Lower leg skin (tissue), 2 donors: ENCODE results near the genes CCT2, LRRC10 and BEST3.

- PRO-cap = no peak
- RAMPAGE, long total RNA, 2 experiments = start-site peak on the minus strand in 1 of 2 experiments, at chr12:66392419-66392494 at its widest, 6 reads per replicate
Measured at GRCh38 chr12:66392303-66392874, 90.1 kb downstream of the HELB start.

DNA sequence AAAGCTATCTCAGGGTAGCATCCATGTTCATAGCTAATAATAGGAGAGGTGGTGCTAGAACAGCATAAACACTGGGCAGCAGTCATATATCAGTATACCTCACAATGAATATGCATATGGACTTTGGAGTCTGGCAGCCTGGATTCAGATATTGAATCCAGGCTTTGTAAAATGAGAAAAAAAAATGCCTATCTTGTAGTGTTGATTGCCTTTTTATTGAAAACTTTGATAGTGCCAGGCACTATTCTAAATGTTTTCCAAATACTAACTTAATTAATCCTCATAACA lies 142.0 kb downstream of the GRIP1 start:
- PRO-cap = no peak
- RAMPAGE, long total RNA, 2 experiments = no peak in any of the 2 experiments

- PRO-cap = unidirectional peak, plus-strand start at chr12:66874644
- RAMPAGE, long total RNA, 2 experiments = no peak in any of the 2 experiments
Measured at GRCh38 chr12:66874421-66874731, 195.5 kb upstream of the GRIP1 start.

- PRO-cap = no peak
- RAMPAGE, long total RNA, 2 experiments = start-site peak on the minus strand in 1 of 2 experiments, at chr12:66929411-66929991 at its widest, 23 reads per replicate
Measured at GRCh38 chr12:66929526-66930061, 250.7 kb upstream of the GRIP1 start.

- PRO-cap = bidirectional peak, plus-strand start at chr12:67457858, minus-strand start at chr12:67457797; unidirectional peak, minus-strand start at chr12:67458032
- RAMPAGE, long total RNA, 2 experiments = no peak in any of the 2 experiments
Measured at GRCh38 chr12:67457698-67458260, 188.6 kb downstream of the CAND1 start.

- PRO-cap = no peak
- RAMPAGE, long total RNA, 2 experiments = no peak in any of the 2 experiments
Measured at GRCh38 chr12:68042098-68042773, 117.3 kb downstream of the IFNG start.

DNA sequence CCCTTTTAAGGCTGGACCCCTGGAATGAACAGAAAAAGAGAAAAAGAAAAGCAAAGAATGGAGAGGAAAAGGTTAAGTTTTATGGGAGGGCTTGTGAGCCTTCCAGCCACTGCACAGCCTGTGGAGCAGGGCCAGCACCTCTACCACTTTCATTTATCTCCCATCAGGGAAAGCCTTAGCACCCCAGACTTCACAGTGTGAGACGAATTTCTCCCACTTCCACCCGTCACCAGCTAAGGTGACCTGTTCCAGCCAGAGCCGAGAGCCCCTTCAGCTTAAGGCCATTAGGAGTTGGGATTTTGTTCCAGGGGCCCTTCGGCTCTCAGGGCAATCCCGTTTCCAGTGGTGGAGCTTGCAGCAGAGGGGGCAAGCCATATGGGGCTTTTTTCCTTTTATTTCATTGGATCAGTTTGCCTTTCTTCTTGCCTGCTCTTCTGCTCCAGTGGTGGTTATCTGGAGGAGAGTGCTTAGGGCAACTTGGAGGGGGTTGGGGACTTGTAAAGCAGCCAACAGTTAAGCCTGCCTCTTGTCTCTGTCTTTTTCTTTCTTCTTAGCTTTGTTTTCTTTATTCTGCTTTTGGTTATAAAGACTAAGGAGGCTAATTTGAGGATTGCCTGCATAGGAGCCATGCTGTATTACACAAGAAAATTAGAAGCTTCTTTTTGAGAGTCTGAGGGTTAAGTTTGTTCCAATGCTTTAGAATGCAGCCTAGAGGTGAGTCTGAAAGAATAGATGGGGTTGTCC lies 7.8 kb downstream of the IL22 start:
- PRO-cap = no peak
- RAMPAGE, long total RNA, 2 experiments = no peak in any of the 2 experiments

DNA sequence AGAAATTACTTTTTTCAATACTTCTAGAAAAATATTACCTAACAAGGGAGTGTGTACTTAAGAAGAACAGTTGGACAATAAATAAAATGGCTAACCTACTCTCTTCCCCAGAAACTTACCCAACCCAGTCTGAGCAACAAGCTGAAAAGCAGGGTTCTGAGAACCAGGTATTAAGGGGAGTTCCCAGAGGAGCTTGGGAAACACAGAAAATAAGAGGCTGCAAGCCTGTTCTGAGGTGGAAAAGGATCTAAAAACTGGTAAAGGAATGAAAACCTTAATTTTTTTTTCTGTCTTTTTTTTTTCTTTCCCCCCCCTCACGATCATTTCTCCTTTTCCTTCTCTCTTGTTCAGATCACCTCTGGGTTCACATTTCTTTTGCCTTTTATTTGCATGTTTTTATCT lies 78.1 kb upstream of the RAP1B start:
- PRO-cap = no peak
- RAMPAGE, long total RNA, 2 experiments = no peak in any of the 2 experiments

DNA sequence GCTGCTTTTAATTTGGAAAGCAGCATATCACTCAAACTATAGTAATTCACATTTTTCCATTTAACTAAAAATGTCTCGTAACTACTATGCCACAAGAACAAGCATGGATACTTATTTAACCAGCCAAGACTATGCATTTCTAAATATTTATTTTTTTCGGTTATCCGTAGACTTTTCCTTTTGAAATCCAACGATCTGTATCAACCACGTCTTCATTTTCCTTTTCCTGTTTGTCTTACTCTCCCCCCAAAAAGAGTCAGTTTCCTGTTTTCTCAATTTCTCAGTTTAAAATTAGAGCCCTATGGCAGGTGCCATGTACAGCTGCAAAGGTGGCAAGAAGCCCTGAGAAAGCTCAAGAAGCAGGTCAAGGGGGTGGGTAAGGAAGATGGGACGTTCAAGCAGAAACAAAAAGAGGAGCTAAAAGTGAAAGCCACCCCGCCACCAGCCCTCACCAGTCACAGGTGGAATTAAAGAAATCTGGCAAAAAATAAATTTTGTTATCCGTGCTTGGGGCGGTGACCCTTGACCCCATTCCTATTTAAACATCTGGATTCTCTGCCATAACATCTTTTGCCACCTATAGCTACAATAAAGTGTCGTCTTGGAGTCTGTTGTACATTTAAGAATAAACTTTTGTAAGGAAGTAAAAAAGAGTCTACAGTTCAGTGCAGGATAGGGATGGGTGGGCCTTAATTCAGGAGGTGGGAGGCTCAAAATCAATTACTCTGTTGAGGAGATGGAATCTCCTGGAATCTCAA lies 26.8 kb downstream of the SLC35E3 start:
- PRO-cap = no peak
- RAMPAGE, long total RNA, 2 experiments = no peak in any of the 2 experiments

- PRO-cap = no peak
- RAMPAGE, long total RNA, 2 experiments = no peak in any of the 2 experiments
Measured at GRCh38 chr12:68784070-68784506, 23.9 kb upstream of the MDM2 start.

DNA sequence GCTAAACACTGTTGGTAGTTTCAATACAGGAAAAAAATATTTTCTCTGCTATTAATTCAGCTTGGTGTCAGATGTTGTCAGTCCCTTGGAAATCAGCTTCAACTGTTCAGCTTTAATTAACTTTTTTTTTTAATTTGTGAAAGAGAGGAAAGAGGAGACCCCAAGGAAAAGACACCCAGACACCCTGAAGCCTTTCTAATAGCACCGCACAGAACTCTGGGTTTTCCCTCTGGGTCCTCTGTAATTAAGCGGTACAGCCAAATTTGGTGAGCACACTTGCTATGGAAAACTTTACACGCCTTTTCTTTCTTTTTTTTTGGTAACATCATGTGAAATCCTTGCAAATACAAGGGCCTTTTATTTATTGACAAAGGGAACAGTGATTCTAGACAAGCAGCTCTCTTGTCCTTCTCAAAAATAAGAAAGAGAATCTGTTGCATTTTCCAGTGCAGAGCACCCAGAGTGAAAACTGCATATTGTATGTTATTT lies 44.3 kb upstream of the CPM start:
- PRO-cap = unidirectional peak, minus-strand start at position 218 of the sequence
- RAMPAGE, long total RNA, 2 experiments = no peak in any of the 2 experiments

GRCh38 chr12:69125693-69125892 lies 113.8 kb upstream of the CPSF6 start:
- PRO-cap = no peak
- RAMPAGE, long total RNA, 2 experiments = no peak in any of the 2 experiments

GRCh38 chr12:69159847-69160137 lies 79.6 kb upstream of the CPSF6 start:
- PRO-cap = no peak
- RAMPAGE, long total RNA, 2 experiments = no peak in any of the 2 experiments

- PRO-cap = no peak
- RAMPAGE, long total RNA, 2 experiments = no peak in any of the 2 experiments
Measured at GRCh38 chr12:69256403-69257571, 17.4 kb downstream of the CPSF6 start.

GRCh38 chr12:69258452-69259082 lies 19.2 kb downstream of the CPSF6 start:
- PRO-cap = no peak
- RAMPAGE, long total RNA, 2 experiments = no peak in any of the 2 experiments

GRCh38 chr12:69585225-69586292 lies at the start of gene CCT2:
Gene CCT2, plus strand, starts transcription at chr12:69585459.
- PRO-cap = bidirectional peak, plus-strand start at chr12:69585459, minus-strand start at chr12:69585310; bidirectional peak, plus-strand start at chr12:69585891, minus-strand start at chr12:69585836
- RAMPAGE, long total RNA, 2 experiments = start-site peak on the plus strand in 2 of 2 experiments, at chr12:69585442-69585504 at its widest, 155 to 219 reads per replicate

- PRO-cap = no peak
- RAMPAGE, long total RNA, 2 experiments = no peak in any of the 2 experiments
Measured at GRCh38 chr12:69610561-69611198, at the start of gene LRRC10. Gene LRRC10, minus strand, starts transcription at chr12:69610907.

- PRO-cap = no peak
- RAMPAGE, long total RNA, 2 experiments = no peak in any of the 2 experiments
Measured at GRCh38 chr12:69699246-69699652, at the start of gene BEST3. Gene BEST3, minus strand, starts transcription at chr12:69699303.

DNA sequence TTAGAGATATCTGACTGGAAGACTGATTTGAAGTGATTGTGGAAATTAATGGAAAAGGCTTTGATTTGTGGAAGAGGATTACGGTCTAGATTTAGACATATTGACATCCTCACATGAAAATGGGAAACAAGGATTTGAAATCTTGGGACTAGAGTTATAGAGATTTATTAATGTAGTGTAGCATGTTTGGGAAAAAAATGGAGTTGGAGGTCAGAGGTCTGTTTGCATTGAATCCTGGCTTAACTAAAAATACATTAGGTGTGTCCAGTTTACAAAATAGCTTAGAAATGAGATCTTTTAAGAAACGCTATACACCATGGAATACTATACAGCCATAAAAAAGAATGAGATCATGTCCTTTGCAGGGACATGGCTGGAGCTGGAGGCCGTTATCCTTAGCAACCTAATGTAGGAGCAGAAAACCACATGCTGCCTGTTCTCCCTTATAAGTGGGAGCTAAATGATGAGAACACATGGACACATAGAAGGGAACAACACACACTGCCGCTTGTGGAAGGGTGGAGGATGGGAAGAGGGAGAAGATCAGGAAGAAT lies 14.2 kb upstream of the MYRFL start:
- PRO-cap = no peak
- RAMPAGE, long total RNA, 2 experiments = no peak in any of the 2 experiments

DNA sequence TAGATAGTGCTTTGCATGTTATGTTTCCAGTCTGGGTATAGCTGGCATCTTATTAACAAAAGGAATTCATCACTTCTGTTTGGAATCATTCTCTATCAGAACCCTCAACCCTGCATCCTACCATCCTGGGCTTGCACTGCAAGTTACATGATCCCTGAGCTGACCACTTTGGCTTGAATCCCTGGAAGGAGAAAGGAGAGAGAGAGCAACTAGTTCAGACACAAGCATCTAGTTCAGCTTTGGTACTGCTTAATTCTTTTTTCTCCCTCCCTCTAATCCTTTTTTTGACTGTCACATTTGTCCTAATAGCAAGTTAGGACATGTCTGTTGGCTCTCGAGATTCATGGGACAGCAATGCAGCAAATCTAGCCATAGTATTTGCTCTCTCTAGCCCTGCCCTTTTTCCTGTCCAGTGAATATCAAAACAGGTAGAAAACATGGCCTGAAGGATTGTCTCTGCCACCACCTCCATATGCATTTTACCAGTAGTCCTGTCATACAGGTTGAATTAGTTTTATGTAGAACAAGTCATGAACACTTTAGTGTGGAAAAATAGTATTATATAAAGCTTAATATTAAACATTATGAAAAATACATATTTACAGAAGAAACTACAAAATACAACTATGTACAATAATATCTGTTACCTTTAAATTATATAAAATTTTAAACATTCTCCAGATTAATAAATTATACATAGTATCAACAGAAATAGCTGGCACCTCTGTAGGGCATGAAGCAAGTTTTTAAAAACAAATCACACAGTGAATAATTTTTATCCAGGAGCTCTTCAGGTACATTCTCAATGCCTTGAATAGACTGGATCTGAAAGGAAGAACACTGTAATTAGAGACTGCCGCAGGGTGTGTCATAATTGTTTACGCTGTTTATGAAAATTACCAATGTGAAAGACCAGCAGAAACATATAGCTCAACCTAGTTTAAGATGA lies 116.3 kb downstream of the PTPRB start:
- PRO-cap = no peak
- RAMPAGE, long total RNA, 2 experiments = no peak in any of the 2 experiments